ENCODE results near the gene TPRKB.

DNA sequence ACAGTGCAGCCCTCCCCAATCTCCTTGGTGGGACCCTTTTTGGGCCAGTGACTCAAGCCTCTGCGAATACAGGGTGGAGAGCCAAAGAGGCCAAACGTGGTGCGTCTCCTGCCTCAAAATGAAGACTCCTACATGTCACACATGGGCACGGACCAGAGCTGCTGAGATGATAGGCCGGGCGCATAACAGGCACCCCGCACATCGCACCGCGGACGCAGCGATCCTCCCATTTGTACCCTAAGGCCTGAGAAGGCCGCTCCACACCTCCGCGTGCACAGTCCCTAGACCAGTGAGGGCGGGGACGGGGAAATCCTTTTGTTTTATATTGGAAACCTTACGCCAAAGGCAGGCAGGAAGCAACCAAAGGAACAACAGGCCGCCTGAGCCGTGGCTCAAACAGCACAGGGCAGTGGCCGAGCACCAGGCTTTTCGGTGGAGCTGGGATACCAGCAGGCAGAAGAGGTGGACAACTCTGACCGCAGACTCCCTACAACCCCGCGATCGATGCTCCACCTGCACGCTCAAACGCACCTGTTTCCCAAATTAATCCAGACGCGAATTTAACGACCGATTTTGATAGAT is 3.6 kb downstream of the VAX2 start:
- PRO-cap = no peak

GRCh38 chr2:70987150-70988228 is 7.2 kb downstream of the TEX261 start:
- PRO-cap = no peak

DNA sequence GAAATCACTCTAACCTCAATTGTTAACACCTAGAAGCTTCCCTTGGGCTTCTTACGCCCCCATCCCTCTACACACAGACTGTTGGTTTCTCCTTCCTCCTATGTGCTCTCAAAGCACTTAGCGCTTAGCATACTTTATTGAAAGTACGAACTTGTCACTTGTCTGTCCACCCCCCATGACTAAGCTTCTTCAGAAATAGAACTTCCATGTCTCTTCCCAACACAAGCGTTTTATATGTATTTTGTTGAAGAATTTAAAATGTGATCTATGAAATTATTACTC is 471 bp downstream of the MPHOSPH10 start:
- PRO-cap = no peak

DNA sequence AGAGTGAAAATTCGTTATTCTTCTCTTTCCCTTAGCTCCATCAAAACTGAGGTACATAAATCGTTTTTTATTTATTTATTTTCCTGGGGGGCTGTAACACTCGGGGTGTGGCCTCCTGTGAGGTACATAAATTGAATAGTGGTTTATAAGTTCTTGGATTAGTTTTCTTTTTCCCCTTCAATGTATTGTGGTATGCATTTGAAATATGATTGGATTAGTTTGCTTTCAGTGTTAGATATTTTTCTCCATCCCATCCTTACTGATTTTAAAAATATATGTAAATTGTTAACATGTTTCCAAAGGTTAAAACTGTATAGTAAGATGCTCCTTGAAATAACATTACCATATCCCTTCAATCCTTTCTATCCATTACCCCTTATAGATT is 7.0 kb downstream of the ZNF638 start:
- PRO-cap = no peak

DNA sequence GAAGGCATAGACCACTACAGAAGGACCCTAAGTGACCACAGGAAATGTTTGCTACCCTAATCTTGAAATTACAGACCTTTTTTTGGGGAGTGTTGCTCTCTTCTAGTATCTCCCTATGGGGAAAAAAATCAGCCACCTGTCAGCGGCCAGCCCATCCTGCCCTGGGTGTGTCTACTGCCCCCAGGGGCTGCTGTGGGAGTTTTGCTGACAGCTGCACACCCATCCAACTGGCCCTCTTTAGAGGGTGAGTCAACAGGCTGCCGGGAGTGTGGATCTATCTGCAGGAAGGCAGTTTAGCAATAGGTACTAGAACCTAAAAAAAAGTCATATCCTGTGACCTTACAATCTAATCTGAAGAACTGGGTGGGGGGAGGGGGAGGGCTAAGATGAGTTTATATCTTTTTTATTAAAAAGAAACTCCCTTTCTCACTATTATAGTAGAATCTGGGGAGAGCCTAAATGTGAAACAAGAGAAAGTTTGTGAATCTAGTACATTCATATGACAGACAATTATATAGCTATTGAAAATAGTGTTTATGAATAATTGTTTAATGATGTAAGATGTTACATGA is 13.8 kb upstream of the DYSF start:
- PRO-cap = no peak

GRCh38 chr2:71455223-71456217 is 11.0 kb upstream of the DYSF start:
- PRO-cap = no peak

DNA sequence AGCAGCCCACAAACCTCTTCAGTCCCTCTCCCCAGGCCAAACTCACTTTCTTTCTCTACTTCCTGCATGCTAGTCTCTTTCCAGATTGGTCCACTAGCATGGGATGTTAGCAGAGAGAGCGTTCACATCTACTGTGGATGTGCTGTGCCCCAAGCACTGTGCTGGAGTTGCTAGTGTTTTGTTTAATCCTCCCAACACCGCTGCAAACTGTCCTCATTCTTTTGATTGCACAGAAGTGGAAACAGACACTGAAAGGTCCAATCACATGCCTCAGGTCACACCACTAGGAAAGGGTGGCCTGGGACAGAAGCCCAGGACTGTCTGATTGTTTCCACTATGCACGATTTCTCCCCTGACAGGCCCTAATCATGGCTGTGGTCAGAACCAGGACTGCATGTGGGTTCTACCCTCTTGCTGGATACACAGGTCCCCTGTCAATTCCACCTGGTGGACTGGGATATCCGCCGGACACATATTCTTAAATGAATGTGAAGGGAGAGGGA is 7.8 kb upstream of the DYSF start:
- PRO-cap = no peak

DNA sequence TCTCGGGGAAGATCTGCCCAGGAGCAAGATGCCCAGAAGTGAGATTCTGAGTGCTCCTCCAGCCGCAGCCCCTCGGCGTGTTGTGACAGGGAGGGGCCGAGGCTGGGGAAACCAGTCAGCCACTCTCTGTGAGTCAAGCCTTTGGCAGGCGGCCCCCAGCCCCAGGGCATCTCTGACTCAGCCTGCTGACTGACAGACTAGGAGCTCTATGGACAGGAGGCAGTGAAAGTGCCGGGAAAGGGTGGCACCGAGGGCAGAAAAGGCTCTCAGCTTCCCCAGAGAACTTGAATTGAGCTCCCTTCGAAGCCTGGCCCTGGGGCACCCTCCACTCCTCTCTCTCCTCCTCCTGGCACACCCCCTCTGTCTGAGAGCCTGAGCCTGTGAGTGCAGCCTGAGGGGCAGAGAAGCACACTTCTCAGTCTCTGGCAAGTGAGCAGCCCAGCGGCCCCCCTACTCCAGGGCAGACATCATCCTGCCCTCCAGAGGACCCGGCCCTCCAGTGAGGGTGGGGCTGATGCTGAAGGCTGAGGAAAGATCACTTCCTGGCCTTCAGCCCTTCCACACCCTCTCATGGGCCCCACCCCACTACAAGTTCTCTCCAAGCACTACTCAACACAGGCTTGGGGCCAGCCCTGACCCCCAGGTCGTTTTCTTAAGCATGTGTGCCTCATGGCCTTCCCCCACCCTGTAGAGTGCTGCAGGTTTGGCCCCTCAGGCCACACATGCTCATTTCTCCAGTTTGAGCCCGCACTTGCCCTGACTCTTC is 32.1 kb downstream of the CYP26B1 start:
- PRO-cap = no peak

GRCh38 chr2:72153678-72153958 is 6.0 kb upstream of the CYP26B1 start:
- PRO-cap = unidirectional peak, minus-strand start at chr2:72153842

GRCh38 chr2:72983558-72984116 is 66.3 kb downstream of the EMX1 start:
- PRO-cap = no peak

DNA sequence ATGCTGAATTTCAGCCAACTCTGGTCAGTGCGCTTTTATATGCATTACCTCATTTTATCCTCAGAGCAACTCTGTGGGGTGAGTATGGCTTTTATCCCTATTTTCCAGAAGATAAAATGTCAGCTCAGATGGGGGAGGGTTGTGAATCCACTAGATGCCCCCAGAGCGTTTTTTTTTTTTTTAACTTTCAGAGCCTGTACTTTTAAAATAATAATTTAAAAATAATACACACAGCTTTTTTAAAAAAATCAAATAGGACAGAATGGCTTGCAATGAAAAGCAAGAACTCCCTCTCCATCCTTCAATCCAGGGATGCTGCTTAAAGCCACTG is 1.0 kb upstream of the RAB11FIP5 start:
- PRO-cap = no peak

- PRO-cap = no peak
Measured at GRCh38 chr2:73175519-73176073, 26.8 kb upstream of the NOTO start.

GRCh38 chr2:73250982-73251683 is 17.0 kb downstream of the CCT7 start:
- PRO-cap = no peak

DNA sequence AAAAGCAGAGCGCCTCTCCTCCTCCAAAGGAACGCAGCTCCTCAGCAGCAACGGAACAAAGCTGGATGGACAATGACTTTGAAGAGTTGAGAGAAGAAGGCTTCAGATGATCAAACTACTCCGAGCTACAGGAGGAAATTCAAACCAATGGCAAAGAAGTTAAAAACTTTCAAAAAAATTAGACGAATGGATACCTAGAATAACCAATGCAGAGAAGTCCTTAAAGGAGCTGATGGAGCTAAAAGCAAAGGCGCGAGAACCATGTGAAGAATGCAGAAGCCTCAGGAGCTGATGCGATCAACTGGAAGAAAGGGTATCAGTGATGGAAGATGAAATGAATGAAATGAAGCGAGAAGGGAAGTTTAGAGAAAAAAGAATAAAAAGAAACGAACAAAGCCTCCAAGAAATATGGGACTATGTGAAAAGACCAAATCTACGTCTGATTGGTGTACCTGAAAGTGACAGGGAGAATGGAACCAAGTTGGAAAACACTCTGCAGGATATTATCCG is 76.0 kb downstream of the ALMS1 start:
- PRO-cap = no peak

- PRO-cap = no peak
Measured at GRCh38 chr2:73642618-73643203, 489 bp upstream of the NAT8 start.

DNA sequence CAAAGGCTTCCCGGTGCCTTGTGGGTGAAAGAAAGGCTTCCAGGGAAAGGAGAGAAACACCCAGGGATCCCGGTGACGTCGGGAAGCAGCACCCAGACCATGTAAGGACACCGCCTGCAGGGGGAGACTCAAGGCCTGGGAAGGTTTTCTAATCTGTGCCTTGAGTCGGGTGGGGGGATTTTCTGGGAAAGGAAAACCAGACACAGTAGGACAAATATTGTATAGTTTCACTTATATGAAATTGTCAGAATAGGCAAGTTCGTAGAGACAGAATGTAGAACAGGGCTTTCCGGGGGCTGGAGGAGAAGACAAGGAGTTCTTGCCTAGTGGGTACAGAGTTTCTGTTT is 42.7 kb upstream of the NAT8 start:
- PRO-cap = no peak

DNA sequence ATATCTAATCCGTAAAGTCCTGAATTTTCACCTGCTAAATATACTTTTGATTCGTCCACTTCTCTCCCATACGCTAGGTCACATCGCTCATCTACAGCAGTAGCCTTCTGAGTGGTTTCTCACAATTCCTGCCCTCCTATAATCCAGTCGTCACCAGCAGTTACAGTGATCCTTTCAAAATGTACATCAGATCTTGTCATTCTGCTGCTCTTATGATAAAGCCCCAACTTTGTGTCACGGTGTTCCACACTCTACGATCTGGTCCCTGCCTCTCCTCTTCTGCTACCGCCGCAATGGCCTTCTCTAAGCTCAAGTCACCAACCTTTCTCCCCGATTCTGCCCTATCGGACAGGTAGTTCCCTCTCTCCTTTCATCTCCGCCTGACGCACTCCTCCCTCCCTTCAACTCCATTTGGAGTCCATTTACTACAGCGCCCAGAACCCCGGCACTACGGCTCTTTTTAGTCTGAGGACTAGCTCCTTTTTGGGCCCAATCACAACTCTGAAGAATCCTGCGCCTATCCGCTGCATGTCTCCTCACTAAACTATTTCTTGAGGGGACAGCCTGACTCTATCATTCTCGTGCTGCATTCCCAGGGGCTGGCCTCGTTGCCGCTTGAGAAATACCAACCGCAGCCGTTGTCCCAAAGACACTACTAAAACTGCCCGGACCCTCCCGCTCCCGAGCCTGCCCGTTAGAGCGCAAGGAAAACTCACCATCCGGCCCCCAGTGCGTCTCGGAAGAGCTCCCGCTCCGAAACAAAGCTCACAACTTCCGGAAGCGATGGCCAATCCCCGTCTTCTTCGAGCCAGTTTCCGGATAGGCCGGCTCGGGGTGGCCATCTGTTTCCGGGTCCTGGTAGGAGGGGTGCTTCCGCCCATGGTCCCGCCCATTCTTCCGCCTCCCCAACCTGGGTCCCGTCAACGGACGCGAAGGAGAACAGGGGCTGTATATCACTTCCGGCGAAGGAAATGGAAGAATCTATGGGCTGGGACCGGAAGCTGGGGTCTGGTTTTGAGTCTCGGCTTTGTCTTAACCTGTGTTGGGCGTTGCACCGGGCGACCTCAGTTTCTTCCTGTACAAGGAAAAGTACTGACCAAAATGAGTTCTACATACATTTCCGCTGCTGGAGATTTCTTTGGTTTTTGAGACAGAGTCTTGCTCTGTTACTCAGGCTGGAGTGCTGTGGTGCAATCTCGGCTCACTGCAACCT is at the start of gene TPRKB:
TSS of gene TPRKB (minus strand) at position 760 of the 1,213 bp plus-strand sequence.
- PRO-cap = bidirectional peak, plus-strand start at position 956 of the sequence, minus-strand start at position 760 of the sequence

GRCh38 chr2:73833201-73833591 is 4.4 kb downstream of the STAMBP start:
- PRO-cap = no peak

GRCh38 chr2:73838744-73839193 is 10.0 kb downstream of the STAMBP start:
- PRO-cap = no peak

DNA sequence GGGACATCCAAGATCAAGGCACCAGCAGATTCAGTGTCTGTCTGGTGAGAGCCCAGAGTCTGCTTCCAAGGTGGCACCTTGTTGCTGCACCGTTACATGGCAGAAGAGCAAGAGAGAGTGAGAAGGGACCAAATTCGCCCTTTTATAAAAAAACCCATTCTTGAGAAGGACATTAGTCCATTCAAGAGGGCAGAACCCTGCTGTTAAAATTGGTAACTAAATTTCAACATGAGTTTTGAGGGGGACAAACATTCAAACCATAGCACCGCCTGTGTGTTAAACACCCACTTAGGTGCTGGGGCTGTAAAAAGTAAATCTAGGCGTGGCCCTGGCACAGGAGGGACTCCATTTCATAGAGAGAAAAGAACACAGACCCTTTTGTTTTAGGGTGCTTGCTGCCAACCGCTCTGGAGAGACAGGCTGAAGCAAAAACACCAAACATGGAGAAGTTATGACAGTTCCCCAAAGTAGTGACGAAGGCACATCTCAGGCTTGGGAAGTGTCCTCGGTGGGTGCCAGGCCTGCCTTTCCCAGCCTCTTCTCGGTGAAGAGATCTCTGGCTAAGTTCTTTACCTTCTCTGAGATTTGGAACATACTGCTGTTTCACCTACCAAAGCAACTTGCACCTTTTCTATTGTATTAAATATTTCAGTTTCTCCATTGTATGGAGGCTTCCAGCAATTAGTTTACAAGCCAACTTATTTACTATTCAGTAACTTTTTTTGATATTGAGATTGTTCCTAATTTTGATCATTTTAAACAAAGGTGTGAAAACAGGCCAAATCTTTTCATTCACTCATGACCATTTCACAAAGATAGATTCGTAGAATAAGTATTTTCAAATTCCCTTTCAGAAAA is 5.2 kb downstream of the ACTG2 start:
- PRO-cap = no peak